Measurements from ENCODE around the genes SRSF6 and TOX2.

DNA sequence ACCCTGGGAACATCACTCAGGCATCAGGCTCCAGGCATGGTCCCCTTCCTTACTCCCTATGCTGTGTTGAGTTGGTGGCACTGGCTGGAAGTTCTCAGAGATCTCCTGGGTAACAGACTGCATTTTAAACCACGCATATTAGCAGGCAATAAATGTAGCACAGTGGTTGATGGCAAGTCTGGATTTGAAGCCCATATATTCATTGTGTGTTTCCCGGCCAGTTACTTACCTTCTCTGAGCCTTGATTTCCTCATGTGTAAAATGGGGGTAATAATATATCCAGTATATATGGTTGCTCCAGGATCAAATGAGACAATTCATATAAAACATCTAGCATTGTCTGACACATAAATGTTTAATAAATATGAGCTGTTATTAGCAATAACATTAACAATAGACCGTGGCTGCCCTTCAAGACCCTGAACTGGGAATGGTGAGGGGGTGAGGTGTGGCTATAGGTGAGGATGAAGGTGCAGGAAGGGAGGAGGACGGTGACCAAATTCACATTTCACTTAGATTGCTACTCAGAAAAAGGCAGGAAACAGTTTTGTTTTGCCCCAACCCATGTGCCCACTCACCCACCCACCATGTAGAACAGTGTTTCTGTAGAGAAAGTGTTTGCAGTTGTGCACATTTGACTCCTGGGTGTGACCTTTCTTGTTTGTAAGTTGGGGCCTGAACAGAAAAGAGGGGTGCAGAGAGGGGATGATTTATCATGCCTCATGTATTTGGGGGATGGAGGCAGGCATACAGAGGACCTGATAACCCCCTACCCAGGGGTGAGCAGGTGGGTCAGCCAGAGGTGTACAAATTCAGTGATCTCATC, 2.2 kb downstream of the PLCG1 start:
- PRO-cap: no peak

DNA sequence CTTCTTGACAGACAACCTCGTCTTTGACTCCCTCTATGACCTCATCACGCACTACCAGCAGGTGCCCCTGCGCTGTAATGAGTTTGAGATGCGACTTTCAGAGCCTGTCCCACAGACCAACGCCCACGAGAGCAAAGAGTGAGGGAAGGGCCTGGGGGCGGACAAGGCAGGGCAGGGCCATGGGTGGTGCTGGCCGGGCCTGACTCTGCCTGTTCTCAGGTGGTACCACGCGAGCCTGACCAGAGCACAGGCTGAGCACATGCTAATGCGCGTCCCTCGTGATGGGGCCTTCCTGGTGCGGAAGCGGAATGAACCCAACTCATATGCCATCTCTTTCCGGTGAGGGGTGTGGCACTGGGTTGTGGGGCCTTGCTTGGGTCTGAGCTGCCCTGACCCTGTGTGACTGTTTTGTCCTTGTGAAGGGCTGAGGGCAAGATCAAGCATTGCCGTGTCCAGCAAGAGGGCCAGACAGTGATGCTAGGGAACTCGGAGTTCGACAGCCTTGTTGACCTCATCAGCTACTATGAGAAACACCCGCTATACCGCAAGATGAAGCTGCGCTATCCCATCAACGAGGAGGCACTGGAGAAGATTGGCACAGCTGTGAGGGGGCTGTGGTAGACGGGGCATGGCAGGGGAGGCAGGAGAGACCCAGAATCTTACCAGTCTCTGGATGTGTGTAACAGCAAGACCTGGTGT, 29.1 kb downstream of the PLCG1 start:
- PRO-cap: no peak

- PRO-cap: no peak
These were observed 32.7 kb downstream of the PLCG1 start for GRCh38 chr20:41169976-41170451.

- PRO-cap: no peak
These were observed 40.1 kb downstream of the PLCG1 start for GRCh38 chr20:41177217-41178035.

- PRO-cap: no peak
These were observed 46.0 kb downstream of the PLCG1 start for GRCh38 chr20:41183169-41184012.

DNA sequence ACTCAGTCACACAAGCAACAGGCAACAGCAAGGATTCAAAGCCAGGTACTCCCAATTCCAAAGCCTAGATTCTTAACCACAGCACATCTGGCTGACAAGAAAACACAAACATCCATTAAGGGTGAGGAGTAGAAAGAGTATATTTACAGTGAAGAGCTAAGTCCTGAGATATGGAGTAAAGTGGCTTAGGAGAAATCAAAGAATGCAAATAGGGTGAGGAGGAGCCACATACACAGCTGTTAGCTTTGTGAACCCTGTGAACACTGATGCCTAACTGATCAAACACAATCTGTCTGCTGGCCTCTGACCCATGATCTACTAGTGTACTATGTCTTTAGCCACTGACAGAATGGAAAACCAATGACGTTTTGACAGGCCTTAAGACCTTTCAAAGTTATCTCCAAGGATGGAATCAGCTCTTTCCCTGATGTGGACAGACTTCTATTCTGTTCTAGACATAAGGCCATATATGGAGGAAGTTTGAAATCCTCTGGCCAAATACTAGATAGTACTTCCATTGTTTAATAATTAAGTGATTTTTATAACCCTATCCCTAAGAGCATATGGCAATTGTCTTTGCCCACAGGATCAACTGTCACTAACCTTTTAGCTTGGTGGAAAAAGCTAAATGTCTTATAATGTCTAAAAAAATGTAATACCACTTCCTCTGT, 75.1 kb downstream of the ZHX3 start:
- PRO-cap: no peak

- PRO-cap: no peak
These were observed 538 bp downstream of the LPIN3 start for GRCh38 chr20:41341190-41341527.

DNA sequence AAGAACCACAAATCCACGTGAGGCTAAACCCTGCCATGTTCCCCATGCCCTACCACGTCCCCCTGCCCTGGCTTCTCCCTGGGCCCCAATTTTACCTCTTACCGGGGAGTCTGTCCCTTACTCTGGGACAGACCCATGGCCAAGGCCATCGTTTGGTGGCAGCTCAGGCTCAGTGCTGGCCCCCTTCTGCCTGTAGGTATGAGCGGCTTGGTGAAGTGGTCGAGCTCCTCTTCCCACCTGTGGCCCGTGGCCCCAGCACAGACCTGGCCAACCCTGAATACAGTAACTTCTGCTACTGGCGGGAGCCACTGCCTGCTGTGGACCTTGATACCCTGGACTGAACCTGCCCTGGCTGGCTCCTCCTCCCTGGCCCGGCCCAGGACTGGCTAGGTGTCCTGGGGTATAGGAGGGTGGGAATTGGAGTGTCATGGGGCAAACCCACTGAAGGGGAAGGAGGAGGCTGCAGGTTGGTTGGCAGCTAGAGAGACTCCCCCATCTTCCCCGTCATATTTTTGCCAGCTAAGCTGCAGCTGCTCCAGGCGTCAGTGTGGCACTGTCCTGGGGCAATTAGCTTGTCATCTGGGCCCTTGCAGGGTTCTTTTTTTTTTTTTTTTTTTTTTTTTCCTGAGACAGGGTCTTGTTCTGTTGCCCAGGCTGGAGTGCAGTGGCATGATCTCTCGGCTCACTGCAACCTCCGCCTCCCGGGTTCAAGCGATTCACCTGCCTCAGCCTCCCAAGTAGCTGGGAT, 7.9 kb downstream of the EMILIN3 start:
- PRO-cap: no peak

DNA sequence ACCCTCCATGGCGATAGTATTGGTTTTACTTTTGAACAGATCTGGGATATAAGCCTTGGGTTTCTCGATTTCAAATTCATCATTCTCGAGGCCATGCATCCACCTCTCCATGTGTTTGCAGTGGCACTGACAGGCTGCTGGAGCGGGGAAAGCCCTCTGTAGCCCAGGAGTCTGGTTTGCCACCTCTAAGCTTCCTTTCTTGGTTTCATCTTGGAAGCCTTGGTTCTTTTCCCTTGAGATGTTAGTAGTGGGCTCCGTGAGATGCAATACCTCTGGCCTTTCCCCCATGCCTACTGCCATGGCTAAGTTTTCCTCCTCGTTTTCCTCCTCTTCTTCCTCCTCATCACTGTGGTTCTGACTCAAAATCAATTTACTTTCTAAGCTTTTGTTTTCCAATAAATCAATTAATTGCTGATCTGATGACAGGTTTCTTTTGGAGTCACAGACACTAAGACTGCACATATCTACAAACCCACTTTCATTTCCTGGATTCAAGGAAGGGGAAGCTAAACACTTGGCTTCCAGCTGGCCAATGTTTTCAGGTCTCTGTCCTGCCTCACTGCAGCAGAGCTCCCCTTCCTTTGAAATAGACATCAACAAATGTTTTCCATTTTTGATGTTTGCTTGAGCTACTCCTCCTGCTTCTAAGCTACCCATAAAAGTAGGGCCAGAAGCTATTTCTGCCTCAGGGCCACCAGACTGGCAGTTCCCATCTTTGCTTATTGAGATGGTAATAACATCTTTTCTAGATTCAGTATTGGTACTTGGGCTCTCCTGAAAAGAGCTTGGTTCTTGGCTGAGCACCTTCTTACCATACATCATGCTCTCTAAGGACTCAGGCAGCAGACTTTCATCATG, 54.3 kb upstream of the EMILIN3 start:
- PRO-cap: no peak

DNA sequence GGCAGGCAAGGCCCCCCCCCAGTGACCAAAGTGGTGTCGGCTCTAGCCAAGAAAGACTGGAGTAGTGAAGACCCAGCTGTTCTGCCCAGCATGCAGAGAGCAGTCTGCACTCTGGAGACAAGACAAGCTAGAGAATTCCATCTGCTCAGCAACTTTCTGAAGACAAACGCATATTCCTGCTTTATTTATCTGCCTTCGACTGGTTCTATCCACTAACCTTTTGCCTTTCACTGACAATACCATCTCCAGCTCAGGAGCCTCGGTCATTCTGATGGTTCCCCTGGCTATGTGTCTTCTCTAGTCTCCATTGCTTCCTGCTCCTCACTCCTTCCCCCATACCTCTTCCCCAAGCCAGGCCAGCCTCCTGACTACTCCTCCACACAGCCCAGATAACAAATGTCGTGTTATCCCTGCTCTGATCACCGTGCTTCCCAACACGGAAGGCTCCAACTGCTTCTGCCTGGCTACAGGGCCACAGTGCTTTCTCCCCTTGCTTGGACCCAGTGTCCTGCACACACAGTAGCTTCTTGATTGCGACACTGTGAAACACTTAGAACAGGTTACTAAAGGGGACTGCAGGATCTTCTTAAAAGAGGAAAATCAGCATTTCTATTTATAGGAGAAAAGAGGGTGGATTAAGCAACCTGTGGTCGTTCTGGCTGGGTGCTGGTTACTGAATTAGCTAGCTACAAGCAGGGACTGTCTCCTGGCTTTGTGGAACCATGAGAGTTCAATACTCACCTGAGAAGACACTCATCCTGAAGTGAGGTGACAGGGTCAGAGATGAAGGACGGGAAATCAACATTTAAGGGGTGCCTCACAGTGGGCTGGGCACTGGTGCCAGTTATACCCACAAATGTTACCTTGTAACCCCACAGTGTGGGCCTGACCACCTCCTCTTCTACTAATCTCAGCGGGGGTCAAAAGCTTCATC, 86.9 kb upstream of the EMILIN3 start:
- PRO-cap: no peak

DNA sequence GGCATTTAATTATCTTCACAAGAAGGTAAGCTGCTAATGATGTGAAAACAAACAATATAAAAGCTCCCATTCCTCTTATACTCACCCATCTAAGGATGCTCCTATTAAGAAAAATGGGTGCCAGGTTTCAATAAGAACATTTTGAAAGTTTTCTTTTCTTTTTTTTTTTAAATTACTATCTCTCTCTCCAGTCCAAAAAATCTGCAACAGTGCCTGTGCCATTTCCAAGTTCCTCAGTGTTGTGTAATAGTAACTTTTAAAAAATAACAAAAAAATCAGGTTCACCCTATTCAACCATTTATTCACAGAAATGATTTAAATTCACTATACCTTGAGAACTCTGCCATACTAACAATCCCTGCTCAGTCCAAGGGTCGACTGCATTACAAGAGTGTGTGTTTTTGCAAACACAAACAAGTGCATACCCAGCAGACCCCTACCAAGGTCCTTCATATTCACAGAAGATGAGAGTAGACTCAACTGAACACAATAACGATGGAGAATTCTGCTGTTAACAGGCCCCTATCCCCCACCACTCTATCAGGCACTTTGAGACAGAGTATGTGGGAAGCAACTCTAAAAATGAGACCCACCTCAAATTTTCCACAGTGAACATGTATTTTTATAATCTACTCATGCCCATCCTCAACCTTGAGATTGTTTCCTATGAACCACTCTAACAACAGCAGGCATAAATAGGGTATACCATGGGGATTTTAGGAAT, 60.8 kb downstream of the CHD6 start:
- PRO-cap: no peak

DNA sequence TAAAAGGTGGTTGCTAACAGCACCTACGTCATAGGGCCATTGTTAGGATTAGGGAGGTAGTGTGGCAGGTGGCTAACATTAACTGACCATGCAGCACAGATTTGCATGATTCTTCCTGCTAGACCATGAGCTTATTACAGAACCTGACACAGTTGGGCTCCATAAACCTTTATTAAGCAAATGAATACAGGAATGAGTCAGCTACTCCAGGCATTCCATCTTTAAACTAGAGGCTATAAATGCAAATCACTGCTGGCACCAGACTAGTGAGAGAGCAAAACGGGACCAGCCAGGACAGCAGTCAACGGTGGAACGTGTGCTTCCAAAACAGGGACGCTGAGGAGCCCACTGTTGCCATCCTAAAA, 440.1 kb downstream of the PTPRT start:
- PRO-cap: no peak

GRCh38 chr20:43062271-43062658, 127.4 kb downstream of the PTPRT start:
- PRO-cap: no peak

DNA sequence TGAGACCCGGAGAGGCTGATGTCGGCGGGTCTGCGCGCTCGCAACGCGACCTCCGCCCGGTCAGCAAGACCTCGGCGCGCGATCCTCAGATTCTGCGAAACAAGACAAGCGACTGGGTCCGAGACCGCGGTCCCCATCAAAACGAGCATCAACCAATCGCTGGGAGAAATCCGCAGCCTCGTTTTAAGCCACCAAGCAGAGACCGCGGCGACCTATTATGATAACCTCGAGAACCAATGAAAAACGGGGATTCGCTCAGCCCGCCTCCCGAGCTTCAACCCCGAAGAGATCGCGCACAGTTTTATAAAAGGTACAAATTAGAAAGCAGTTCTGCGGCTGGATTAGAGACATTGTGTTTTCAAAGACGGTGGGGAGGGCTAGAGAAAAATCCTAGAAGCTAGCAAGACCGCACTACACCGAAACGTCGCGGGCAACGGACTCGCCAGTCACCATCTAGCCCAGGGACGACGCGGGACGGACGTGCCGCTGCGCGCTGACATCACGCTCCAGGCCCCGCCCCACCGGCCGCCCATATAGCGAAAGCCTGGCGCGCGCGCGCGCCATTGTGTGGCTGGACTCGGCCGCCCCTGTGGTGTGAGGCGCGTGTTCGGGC, at the start of gene SRSF6:
Gene SRSF6 (plus strand): TSS at position 563 of the 613 bp plus-strand sequence.
- PRO-cap: bidirectional peak, plus-strand start at position 563 of the sequence, minus-strand start at position 426 of the sequence

GRCh38 chr20:43508574-43509275, 1.2 kb downstream of the L3MBTL1 start:
- PRO-cap: no peak

DNA sequence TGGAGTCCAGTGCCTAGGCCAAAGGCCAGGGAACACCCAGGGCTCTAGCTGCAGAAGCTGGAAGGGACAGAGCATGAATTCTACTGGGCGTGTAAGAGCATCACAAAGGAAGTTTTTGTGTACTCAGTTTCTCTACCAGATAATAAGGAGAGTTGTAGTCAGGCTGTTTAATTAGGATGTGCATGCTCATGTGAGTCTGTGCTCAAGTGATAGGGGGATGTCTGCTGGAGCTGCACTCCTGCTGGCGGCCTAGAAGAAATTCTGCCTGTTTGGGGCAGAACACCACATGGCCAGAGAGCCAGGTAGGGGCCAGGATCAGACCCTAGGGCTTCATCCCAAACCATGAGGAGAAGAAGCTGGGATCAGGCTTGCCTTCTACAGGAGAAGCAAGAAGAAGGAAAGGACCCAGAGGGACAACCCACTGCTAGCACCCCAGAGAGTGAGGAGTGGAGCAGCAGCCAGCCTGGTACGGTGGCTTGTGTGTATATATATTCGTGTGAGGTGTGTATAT, 8.3 kb downstream of the L3MBTL1 start:
- PRO-cap: no peak

DNA sequence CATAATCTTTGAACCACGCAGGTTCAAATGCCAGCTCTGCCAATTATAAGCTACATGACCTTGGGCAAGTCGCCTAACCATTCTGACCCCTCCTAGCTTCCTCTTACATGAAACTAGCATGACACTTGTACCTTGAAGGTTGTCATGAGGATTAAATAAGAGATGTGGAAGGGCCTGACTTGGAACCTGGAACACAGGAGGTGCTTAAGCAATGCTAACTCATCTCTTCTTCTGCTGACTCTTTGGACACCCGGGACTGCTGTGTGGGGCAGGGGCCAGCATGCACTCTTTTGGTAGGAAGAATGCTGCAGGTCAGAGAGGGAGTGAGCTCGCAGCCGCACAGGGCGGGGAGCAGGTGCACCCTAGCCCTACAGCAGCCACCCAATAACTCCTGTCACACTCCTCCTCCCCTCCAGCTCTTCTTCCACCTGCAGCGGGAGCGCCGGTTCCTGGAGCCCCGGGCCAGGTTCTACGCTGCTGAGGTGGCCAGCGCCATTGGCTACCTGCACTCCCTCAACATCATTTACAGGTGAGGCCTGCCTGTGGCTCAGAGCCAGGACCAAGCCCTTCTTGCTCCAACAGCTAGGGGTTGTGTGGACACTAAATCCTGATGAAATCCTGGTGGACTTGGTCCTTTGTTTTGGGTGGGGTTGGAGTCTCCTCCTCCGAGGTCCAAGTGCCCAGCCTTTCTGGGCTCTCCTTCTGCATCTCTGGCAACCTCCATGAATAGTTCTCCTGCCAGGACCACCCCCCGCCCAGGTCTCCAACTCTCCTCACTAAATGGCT, 11.6 kb downstream of the SGK2 start:
- PRO-cap: no peak

- PRO-cap: no peak
These were observed 10.7 kb upstream of the IFT52 start for GRCh38 chr20:43579711-43580710.

GRCh38 chr20:43914418-43914647, 319 bp upstream of the TOX2 start:
- PRO-cap: no peak

- PRO-cap: bidirectional peak, plus-strand start at chr20:43914852, minus-strand start at chr20:43914701
These were observed at the start of gene TOX2 for GRCh38 chr20:43914648-43915360. Gene TOX2, plus strand, starts transcription at chr20:43914852.

All from pulmonary lymph node (tissue), 1 donor.